Mesangial cell (primary cell): ENCODE data around the gene TMEM11.

DNA sequence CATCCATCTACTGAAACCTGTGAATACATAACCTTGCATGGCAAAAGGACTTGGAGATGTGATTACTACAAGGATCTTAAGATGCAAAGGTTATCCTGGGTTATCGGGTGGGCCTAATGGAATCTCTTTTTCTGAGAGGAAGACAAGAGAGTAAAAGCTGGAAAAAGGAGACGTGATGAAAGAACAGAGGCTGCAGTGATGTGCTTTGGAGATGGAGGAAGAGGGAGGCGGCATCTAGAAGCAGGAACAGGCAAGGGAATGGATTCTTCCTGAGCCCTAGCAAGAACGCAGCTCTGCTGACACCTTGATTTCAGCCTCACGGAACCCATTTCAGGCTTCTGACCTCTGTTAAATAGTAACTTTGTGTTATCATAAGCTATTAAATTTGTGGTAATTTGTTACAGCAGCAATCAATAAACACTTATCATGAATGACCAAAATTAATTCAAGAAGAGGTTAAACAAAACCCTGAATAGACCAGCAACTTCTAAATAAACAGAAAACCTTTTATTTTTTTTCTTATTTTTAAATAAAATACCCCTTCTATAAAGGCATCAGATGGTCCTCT lies 4.2 kb upstream of the SLC47A1 start:
- RAMPAGE, long total RNA = no peak

- RAMPAGE, long total RNA = no peak
Measured at GRCh38 chr17:19724454-19725333, 8.3 kb upstream of the SLC47A2 start.

DNA sequence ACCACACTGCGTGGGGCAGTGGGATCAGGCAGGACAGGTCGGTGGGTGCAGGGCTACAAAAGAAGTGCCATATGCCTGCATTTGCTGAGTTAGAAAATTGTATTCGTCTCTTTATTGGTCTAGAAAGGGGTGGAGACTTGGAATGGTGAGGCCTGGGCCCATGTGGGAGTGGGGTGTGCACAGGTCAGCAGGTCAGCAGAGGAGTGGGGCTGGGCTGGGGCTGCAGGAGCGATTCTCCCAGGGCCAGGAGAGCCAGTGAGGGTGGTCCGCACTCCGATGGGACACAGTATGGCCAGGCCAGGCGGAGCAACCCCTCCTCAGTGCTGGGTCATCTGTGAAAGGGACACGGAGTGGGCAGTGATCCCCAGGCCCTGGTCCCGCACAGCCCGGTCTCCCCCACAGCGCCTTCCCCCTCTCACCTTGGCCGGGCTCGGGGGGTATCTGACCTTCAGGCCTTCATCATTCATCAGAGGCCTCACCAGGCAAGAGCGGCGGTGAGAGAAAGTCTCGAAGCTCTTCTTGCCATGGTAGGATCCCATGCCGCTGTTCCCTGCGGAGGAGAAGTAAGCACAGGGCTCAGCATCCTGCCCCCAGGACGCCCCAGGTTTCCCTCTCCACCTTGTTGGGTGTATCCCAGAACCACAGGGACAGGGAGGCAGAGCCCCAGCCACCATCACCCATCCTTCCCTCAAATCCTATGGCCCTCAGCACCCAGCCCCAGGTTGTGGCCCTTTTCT lies 10.0 kb downstream of the ALDH3A1 start:
- RAMPAGE, long total RNA = no peak

- RAMPAGE, long total RNA = no peak
Measured at GRCh38 chr17:19768028-19768358, 19.9 kb upstream of the ALDH3A1 start.

- RAMPAGE, long total RNA = no peak
Measured at GRCh38 chr17:19966253-19967015, 11.2 kb downstream of the AKAP10 start.

DNA sequence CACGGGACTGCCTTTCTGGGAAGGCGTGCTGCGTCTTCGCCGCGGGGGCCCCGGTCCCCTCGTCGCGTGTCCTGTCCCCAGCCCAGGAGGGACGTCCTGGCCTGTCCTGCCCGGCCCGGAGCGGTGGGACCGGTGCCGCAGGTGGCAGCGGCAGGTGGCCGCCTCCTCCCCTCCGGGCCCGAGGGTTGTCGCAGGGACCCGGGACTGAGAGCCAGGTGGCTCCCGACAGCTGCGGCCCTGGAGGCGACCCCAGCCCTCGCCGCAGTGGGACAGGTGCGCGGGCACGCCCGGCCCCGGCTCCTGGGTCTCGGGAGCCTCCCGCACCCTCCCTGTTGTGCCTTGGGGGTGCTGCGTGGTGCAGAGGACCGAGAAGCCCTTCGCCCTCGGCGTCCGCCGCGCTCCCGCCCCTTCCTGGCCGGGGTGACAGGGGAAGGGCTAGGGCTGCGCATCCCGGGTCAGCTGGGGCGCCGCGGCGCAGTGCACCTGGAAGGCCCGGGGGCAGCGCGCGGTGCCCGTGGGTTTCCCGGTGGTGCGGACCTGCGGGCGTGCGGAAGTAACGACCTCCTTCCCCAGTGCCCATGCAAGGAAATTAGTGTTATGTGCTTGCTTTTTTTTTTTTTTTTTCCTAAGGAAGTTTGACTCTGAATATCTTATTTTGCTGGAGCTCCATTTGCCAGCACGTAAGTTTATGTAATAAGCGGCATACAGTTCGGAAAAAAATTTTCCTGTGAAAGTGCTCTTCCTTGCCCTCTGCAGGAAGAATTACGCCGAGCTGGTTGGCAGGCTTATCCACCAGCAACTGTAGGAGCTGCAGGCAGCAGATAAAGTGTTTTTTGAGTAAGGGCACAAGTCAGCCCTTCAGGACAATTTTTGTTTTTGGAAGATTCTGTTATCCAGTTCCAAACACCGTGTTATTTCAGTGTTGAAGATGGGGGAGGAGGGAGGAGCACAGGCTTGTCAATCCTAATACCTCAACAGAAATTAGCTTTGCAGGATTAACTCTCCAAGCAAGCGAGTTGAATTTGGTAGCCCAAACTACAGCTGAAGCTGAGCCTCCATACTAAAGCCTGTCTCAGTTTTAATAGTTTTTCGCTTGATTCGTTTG lies 731 bp downstream of the SPECC1 start:
- RAMPAGE, long total RNA = no peak

GRCh38 chr17:20204925-20205994 lies 196.1 kb downstream of the SPECC1 start:
- RAMPAGE, long total RNA = no peak

DNA sequence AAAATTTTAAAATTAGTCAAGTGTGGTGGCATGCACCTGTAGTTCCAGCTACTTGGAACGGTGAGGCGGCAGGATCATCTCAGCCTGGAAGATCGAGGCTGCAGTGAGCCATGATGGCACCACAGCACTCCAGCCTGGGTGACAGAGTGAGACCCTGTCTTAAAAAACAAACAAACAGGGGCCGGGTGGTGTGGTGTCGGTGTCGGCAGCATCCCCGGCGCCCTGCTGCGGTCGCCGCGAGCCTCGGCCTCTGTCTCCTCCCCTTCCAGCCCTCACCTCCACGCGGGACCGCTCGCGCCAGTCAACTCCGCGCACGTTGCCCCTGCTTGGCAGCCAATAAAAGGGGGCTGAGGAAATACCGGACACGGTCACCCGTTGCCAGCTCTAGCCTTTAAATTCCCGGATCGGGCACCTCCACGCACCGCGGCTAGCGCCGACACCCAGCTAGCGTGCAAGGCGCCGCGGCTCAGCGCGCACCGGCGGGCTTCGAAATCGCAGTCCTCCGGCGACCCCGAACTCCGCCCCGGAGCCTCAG lies 204.6 kb downstream of the CDRT15L2 start:
- RAMPAGE, long total RNA = no peak

DNA sequence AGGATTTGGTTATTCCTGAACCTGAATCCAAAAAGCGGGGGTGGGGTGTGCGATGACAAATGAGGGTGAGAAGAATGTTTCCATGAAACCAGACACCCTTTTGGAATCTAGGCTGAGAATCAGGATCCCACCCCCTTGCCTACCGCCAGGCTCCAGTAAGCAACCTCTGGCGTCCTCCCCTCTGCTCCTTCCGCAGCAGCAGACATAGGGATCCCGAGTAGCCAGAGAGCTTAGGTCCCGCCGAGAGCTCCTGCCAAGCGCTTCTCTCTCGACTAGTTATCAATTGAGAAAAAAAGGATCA lies 191.1 kb downstream of the USP22 start:
- RAMPAGE, long total RNA = no peak

DNA sequence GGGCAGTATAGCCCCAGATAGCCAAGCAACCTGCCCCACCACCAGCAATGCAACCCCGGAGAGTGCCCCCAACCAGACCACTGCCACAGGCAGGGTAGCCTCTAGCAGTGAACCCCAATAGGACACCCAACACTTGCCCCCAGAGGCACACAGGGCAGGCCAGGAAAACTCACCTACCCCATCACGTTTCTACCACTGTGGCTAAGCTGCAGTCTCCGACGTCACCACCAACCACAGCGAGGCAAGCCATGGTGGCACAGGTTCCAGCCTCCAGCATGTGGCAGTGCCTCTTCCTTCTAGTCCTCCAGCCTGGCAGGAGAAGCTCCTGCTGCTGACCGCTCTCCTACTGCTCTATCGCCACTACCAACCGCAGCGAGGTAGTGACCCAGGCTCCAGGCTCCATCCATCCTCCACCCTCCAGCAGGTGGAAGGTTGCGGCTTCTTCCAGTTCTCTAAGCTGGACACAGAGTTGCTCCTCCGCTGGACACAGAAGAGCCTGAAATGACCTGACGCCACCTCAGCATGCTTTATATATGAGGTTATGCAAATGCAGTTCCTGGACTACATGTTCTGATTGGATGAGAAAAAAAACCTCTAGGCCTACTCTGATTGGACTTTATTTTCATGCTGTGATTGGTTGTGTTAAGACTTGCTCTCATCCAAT lies 175.0 kb downstream of the USP22 start:
- RAMPAGE, long total RNA = no peak

DNA sequence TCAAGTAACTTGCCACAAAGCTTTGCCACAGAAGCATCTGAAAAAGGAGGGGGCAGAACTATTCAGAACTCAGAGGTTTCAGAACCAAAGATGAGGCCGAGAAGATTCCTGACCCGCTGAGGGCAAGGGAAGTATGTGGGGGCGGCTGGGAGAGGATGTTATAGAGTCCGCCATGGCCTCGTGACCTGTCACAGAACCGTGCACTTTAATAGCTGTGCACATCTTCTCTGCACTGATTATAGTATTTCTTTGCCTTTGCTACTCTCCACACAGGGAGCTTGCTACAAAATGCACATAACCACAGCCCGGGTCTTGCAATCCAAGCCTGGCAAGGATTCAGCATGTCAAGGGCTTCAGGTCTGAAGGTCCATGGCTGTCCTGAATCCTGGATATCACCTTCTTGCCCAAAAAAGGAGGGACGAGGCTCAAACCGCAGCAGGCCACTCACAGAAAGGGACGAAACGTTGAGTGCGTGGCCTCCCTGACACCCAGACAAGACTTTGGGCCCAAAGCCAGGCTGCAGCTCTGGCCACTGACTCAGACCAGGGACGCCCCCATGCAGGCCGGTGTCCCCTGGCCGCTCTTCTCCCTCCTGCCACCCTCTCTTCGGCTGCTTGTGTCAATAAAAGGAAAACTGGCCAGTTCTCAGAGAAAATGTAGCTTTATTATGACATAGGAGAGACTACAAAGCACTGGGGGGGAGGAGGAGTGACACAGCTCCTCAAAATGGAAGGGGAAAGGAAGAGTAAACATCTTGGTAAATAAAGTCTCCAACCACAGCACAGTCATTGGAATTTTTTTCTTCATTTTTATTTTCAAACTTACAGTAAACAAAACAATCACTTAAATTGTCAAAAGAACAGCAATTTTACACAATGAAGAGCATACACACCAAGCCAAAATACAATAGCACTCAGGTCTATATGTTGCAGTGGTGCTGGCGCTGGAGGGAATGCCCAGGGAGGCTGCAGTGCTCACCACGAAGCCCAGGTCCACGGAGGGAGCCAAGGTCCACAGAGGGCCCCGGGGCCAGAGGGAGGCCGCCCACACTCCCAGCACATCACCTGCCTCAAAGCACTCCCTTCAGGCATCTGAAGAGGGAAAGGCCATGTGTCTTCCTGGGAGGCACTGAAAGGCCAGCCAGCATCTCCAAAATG lies 43.5 kb downstream of the USP22 start:
- RAMPAGE, long total RNA = no peak

- RAMPAGE, long total RNA = no peak
Measured at GRCh38 chr17:21003219-21003637, 39.6 kb downstream of the USP22 start.

- RAMPAGE, long total RNA = no peak
Measured at GRCh38 chr17:21075400-21076062, 32.7 kb upstream of the USP22 start.

GRCh38 chr17:21098793-21099666 lies 27.7 kb upstream of the DHRS7B start:
- RAMPAGE, long total RNA = no peak

DNA sequence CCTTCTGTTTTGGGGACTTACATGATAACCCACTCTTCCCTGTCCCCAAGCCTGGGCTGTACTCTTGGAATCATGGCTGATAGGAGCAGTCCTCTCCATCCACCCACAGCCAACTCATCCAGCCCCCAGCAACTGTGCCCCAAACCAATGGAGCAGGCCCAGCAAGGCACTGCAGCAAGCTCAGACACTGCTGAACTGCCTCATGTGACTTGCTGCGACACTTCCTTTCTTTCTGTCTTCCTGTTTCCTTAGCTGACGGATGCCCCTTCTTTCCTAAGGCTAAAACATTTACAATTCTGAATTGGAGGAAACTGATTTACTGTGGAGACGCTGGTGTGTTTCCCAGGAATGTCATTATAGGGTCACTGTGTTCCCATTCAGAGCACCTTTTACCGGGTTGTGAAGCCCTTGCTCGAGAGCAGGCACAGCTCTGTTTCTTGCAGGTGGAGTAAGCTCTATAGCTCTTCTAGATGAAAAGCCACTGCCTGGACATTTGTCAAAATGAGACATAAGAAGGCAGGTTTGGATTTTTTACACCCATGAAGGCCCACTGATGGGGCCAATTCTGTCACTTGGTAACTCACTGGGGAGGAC lies 27.5 kb downstream of the TMEM11 start:
- RAMPAGE, long total RNA = no peak

GRCh38 chr17:21198257-21198787 lies 15.6 kb downstream of the TMEM11 start:
- RAMPAGE, long total RNA = no peak

DNA sequence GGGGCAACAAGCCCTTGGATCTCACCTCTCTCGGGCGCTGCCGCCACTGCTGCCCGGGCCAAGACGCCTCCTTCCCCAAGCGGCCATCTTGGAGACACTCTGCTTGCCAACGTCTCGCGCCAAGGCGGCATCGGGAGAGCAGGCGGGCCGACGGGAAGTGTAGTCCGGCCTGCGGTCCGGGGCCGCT lies at the start of gene TMEM11:
Gene TMEM11 (minus strand): TSS at position 96 of the 187 bp plus-strand sequence.
- RAMPAGE, long total RNA = start-site peak on the minus strand centred at position 98 of the sequence, 5 bp wide, 313 reads

DNA sequence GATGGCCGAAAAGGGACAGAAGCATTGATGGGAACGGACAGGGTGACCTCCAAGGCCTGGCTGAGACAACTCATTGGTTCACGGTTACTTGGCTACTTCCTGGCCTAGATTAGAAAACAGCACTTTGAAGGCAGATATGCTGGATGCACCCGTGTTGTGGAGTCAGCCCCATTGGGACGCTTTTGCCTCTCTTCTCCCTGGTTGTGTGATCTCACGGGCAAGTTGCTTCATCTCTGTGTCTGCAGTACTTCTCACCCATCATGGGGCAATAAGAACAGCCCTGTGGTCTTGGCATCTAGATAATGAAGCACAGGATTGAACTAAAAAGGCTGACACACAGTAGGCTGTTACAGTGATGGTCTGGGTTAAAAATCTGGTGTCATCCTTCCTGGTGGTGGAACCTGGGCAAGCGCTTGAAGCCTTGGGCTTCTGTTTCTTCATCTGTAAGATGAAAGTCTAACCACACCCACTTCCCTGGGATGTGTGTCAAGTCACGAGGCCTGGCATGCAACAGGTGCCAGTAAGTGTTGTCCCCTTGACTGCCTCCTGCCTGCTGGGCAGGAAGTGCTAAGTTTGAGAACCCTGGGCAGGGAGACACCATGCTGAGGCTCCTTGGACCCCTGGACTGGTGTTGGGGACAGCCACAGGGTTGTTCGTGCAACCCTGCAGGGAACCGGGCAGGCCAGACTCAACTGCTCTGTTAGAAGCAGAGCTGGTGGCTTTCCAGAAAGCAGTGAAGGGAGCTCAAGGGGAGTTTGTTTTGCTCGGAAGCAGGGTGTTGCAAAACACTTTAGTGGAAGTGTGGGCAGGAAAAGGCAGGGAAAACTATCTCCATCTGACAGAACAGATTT lies 6.0 kb upstream of the MAP2K3 start:
- RAMPAGE, long total RNA = no peak

DNA sequence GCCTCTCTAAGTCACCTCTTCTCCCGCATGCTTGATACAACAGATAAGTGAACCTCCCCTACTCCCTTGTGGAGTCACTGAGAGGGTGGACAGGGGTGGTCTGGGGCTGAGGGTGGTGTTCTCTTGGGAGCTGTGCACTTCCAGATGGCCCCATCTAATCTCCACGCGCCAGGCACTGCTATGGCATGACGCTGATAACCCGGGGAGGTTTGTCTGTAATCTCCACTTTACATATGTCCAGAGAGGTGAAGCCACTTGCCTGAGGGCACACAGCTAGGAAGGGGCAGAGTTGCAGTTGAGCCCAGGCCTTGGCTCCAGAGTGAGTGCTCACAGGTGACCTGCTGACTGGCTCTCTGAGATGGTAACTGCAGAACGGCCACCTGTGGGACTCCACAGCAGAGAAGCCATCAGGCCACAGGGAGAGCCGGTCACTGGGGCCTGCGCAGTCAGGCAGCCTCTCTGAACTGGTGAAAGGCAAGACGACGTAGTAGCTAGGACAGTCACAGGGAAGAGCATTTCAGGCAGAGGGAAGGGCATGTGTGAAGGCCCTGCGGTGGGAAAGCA lies 10.2 kb downstream of the MAP2K3 start:
- RAMPAGE, long total RNA = no peak

GRCh38 chr17:22203436-22204015 lies 511.2 kb downstream of the KCNJ18 start:
- RAMPAGE, long total RNA = no peak